LUHMES (cell line): ENCODE measurements around a stretch of chr2.

GRCh38 chr2:237360884-237361525 lies 53.0 kb downstream of the COL6A3 start:
- PRO-cap = no peak

DNA sequence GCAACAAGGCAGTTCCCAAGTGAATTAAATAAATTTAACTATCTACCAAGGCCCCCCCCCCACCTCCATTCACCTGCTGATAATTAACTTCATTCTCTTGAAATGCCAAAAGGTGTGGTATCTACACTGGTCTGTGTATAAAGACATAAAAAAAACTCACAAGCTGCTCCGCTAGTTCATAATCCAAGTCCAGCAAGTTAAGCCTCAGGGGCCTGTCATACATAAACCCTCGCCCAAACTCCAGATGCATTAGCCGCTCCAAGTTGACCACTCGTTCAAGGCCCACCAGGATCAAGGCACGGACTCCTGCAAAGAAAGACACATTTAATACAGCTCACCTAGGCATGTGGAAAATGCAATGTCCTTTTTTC lies 50.9 kb downstream of the COL6A3 start:
- PRO-cap = no peak

GRCh38 chr2:237408023-237409468 lies 5.4 kb downstream of the COL6A3 start:
- PRO-cap = no peak

- PRO-cap = no peak
Observed at GRCh38 chr2:237412530-237412981, 1.4 kb downstream of the COL6A3 start.

GRCh38 chr2:237483316-237483852 lies 3.7 kb upstream of the MLPH start:
- PRO-cap = no peak

DNA sequence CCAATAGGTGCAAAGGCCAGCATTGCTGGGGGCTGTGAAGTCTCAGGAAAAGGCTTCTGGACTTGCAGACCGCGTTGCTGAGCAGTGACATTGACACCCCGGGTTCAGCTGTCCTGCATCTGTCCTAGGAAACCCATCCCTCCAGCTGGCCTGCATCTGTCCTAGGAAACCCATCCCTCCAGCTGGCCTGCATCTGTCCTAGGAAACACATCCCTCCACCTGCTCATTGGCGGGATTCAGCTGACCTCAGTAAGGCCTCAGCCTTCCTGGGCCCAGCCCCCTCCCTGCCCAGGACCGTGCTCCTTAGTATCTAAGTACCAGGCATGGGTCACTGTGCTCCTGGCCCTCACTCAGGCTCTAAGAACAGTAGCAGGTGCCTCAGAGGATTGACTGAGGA lies 1.2 kb downstream of the MLPH start:
- PRO-cap = no peak

- PRO-cap = no peak
Observed at GRCh38 chr2:237489311-237490155, 2.5 kb downstream of the MLPH start.

DNA sequence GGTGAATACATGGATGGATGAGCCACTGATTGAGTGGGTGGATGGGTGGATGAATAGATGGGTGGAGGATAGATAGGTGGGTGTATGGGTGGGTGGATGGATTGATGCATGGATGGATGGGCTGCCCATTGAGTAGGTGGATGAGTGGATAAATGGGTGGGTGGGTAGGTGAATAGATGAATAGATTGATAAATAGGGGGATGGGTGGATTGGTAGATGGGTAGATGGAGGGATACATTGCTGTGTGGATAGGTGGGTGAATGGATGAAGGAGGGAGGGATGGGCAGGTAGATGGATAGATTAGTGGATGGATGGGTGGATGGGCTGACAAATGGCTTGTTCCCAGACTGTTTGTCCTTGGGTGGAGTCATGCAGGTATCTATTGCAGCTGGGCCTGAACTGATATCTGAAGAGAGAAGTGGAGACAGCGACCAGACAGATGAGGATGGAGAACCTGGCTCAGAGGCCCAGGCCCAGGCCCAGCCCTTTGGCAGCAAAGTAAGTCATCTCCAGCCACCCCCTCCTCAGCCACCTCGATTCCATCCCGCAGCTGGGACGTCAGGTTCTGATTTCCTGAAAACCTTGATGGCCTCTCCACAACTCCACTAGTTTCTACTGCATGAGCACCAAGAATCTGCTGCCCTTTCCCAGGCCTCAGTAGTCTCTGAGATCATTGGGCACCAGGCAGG lies 31.2 kb downstream of the MLPH start:
- PRO-cap = no peak

- PRO-cap = no peak
Observed at GRCh38 chr2:237538455-237538654, 28.0 kb upstream of the PRLH start.

DNA sequence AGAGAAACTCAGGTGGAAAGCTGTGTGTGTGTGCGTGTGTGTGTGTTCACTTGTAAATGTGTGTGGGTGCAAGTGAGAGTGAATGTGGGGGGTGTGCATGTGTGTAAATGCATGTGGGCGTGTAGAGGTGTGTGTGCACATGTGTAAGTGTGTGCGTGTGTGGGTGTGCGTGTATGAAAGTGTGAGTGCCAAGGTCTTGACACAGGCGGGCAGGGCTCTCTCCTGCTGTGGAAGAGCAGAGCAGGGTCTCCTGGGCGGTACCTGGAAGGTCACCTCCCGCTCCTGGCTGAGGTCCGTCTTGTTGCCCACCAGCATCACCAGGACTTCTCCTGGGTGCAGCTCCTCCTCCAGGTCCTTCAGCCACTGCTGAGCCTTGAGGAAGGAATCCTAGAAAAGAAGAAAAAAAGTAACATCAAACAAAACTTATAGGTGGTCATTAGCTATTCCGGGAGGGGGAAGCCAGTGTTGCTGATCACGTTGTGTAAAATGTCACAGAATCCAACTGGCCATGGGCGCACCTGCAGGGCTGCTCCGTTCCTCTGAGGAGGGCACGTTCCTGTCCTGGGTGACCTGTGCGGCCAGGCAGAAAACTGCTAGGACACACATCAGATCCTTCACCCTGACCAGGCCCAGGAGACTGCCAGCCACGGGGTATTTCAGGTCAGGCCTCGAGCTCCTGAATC lies 10.8 kb downstream of the PRLH start:
- PRO-cap = no peak

DNA sequence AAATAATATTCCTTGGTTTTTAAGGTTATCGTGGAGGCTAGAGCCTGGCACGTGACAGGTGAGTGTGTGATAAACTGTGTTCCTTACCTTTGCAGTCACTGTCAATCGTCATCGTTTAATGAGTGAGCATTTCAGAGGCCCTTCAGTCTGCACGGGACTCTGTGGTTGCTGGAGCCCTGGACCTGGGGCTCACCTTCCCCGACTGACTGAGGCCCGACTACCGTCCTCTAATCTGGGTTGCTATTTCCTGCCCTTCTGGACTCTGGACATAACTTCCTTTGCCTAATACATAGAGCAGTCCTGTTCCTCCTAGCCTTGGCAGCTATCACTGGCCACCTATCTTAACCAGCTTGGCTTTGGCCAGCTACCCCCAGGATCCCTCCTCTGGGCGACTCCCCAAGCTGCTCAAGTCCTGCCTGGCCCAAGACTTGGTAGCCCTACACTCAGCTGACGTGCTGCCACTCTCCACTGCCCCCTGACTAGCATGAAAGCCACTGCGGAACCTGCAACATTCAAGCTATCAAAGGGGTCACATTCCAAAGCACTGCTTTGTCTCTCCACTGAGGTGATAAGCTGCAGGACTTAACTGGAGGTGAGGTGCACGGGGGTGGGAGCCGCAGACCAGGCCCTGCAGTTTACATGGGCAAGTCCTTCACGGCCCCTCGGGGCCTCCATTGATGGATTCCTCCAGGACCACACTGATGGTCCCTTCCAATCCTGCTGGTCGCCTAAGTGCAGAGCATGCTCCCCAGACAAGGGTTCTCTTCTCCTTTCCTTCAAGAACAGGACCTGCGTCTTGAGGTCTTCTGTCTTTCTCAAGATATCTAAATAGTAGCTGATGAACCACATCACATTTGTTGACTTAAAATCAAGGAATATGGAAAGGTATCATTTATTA lies 11.1 kb upstream of the RAB17 start:
- PRO-cap = no peak

GRCh38 chr2:237656744-237657126 lies 29.3 kb downstream of the LRRFIP1 start:
- PRO-cap = no peak

GRCh38 chr2:237690853-237691987 lies 63.8 kb downstream of the LRRFIP1 start:
- PRO-cap = bidirectional peak, plus-strand start at chr2:237692138, minus-strand start at chr2:237691824

DNA sequence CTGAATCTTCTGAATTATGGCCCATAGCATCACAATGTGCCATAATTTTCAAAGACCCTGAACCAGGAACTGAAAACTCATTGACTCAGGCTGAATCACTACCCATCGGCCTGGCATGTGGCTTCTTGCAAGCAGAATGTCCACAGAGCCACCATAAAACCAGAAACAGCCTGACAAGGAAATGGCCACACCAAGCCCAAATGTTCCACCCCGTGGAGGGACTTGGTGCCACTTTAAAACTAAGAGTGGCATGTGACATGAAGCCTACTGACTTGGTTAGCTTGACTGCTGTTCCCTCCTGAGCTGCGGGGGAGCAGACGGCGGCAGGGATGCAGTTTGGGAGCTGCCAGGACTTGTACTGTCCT lies 71.2 kb upstream of the RBM44 start:
- PRO-cap = no peak

DNA sequence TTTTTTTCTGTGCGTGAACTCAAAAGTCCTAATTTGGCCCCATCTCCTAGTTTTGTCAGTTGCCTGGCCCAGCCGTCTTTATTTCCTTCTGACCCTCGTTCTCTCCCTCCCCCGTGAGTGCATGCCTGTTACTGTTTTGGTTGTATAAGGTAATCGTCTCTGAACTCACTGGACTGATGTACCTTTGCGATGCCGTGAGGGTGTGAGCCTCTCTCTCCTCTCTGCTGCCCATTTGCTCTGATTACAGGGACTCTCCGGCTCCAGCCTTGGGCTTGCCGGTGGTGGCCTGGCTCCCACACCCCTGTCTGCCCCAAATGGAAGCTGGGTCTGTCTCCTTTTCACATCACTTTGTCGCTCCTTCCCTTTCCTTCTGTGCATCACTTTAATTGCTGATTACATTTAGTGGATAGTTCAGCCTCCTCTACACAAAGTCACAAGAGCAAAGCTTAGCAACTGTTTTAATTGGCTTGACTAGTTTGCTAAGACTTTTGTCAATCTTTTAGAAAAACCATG lies 66.4 kb upstream of the RBM44 start:
- PRO-cap = no peak

GRCh38 chr2:237785199-237785548 lies 13.4 kb upstream of the RBM44 start:
- PRO-cap = no peak

GRCh38 chr2:237858278-237859437 lies 765 bp upstream of the RAMP1 start:
- PRO-cap = no peak

DNA sequence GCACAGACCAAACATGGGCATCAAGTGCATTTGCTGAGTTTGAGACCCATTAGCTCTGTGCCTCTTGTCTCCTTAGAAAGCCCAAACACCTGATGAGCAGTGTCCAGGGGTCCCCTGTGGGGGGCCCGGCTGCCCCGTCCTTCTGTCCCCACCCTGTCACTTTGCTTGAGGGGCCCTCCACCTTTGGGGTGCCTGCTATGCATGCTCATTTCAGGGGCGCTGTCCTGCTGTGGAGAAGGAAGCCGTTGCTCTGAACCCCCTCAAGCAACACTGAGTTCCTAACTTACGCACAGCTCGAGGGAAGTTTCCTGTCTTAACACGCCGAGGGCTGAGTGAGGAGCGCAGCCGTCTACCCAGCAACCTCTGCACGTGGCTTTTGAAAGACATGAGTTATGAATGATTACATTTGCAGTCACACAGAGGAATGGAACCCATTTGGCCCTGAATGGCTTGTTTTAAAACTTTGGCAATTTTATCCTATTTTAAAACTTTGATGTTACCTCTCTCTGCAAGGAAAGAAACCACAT lies 13.9 kb downstream of the RAMP1 start:
- PRO-cap = no peak

GRCh38 chr2:237894465-237895037 lies 35.1 kb downstream of the RAMP1 start:
- PRO-cap = no peak

- PRO-cap = no peak
Observed at GRCh38 chr2:238069813-238070420, 9.1 kb downstream of the SCLY start.